GM19239 (cell line): ENCODE measurements around a stretch of chr22.

- RRBS, result no CpG with 5 or more reads among the region's 10 CpGs
Measured at GRCh38 chr22:19848271-19849465, 6.0 kb downstream of the GNB1L start.

GRCh38 chr22:19879696-19880727 is 25.3 kb upstream of the GNB1L start:
- RRBS, result 93% methylated on average over 3 of the region's 35 CpGs

DNA sequence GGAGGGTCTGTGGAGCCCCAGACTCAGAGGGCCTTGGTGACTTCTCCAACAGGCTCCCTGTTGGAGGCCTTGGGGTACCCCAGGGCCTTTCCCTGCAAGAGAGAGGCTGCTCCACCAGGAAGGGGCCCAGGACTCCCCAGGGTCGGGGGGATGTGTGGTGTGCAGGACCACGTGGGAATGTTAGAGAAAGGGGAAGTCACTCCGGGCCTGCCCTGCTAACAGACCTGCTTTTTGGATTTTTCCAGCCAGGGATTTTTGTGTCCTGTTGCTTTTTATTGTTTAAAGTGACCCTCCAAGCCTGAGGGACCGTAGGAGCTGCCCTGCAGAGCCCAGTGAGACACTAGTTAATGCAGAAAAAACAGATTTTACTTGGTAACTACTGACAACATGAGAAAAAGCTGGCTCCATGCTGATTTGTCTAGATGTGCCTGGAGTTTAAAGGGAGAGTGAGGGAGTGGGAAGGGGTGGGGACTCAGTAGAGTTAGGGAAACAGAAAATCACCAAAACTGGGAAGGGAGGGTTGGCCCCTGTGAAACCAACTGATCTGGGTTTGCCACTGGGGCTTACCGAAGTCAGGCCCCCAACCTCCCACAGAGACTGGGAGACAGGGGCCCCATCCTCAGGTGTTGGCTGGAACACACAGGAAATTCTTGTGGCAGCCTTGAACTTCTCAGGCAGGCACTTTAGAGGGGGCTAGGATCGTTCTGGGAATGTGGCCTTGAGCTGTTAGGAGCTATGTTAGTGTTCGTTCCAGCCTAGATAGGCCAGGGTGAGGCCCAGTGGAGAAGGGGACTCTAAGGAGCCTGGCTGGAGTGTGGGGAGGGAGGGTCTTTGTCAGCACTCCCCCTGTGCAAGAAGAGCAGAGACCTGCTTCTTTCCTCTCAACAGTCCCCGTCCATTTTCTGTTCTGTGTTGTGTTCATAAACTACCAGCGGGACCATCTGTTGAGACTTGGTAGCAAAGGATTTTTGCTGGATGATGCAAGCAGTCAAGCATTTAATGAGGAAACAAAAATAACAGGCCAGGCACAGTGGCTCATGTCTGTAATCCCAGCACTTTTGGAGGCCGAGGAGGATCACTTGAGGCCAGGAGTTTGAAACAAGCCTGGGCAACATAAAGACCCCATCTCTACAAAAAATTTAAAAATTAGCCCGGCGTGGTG is 1.1 kb upstream of the TXNRD2 start:
- RRBS, result no CpG with 5 or more reads among the region's 12 CpGs

DNA sequence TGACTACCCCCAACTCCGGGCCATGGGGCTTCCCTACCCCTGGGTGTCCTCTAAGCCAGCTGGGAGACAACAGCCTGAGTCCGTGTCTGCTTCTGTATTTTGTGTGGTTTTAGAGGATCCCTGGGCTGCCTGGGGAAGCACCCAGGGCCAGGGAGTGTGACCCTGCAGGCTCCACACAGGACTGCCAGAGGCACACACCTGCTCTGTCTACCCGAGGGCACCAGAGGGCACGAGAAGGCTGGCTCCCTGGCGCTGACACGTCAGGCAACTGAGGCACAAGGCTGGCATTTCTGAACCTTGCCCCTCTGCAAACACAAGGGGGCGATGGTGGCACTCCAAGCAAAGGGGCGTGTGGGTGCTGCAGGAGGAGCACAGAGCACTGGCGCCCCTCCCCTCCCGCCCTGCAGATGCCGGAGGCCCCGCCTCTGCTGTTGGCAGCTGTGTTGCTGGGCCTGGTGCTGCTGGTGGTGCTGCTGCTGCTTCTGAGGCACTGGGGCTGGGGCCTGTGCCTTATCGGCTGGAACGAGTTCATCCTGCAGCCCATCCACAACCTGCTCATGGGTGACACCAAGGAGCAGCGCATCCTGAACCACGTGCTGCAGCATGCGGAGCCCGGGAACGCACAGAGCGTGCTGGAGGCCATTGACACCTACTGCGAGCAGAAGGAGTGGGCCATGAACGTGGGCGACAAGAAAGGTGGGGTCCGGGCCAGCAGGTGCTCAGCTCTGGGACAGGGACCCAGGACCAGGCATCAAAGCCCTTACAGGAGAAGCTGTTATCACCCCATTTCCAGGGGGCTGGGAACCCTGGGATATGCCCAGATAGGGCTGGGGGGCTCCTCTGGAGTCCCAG is 20.7 kb upstream of the TXNRD2 start:
- RRBS, result 96% methylated on average over 6 of the region's 24 CpGs

DNA sequence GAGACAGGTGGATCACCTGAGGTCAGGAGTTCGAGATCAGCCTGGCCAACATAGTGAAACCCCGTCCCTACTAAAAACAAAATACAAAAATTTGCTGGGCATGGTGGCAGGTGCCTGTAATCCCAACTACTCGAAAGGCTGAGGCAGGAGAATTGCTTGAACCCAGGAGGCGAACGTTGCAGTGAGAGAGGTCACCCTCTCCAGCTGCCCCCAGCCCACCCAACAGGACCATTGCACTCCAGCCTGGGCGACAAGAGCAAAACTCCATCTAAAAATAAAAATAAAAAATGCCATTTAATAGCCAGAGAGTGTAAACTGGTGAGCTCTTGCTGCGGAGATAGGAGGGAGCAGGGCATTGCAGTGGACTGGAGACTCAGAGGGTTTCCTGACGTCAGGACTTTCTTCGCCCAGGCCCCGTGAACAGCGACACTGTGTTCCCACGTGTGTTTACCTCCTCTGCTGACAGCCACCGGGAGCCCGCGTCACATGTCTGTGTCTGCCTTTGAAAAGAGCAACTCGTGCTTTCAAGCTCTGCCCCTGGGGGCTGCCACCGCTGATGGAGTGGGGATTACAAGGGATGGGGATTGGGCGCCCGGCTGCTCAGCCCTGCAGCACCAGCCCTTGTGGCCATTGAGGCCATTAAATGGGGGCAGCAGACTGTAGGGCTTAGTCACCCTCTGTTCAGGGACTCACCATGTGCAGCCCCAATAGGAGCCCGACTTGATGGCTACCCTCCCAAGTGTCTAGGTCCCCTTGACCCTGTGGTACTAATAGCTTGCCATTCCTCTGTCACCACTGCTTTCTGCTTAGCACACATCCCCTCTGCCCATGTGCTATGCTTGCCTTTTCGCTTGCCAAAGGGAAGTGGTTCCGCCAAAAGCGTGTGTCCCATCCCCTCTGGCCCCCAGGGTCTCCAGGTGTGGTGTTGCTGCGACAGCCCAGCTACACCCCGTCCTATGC is 3.3 kb downstream of the TANGO2 start:
- RRBS, result no CpG with 5 or more reads among the region's 25 CpGs

- RRBS, result no CpG with 5 or more reads among the region's 9 CpGs
Measured at GRCh38 chr22:20067366-20067842, 12.6 kb upstream of the DGCR8 start.

DNA sequence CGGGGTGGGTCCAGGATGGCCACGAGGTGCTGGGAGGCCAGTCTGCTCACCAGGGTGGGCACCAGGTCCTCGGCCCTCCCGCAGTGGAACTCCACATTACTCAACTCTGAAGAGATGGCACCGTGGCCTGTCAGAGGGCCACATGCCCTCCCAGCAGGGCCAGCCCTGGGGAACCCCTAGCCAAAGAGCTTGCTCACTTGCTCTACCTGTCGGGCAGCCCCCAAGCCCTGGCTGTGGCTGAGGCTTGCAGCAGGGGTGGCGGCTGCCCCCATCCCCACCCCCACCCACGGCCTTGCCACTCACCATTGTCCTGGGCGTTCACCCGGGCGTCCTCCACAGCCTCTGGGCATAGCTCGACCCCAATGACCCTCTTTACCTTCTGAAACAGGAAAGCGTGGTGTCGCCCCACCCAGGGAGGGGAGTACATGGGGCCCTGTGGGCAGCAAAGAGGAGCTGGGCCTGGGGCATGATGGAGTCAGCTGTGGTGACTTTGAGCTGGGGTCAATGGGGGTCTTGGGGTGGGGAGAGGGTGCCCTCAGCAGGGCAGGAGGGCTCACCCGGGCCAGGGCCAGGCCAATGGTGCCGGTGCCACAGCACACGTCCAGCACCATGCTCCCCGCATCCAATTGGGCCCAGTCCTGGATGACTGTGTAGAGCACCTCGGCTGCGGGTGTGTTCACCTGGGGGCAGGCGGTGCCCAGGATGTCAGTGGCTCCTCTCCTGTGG is 2.6 kb upstream of the RANBP1 start:
- RRBS, result no CpG with 5 or more reads among the region's 21 CpGs

DNA sequence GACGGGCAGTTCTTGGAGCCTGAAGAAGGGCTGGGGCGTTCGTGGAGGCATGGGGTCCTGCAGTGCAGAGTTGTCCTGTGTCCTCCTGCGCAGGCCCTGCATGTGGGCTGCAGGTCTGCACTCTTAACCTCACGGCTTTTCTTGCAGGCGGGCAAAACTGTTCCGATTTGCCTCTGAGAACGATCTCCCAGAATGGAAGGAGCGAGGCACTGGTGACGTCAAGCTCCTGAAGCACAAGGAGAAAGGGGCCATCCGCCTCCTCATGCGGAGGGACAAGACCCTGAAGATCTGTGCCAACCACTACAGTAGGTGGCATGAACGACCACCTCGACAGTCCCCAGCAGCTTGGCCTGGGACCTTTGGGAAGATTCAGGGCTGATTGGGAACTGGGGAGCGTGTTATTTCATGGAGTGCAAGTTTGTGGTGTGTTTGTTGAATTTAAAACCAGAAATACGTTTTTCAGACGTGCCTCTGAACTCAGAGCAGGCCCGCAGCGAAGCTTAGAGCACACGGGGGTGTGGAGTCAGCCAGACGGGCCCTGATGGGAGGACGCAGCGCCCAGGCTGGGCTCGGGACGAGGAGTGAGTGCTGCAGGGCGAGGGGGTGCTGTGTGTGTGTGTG is 5.2 kb upstream of the TRMT2A start:
- RRBS, result no CpG with 5 or more reads among the region's 26 CpGs

GRCh38 chr22:20126165-20126509 is 5.5 kb upstream of the ZDHHC8 start:
- RRBS, result no CpG with 5 or more reads among the region's 7 CpGs

GRCh38 chr22:20243538-20244103 is 24.5 kb downstream of the RTN4R start:
- RRBS, result 88% methylated on average over 4 of the region's 13 CpGs

GRCh38 chr22:20555060-20555826 is 47.8 kb downstream of the MED15 start:
- RRBS, result no CpG with 5 or more reads among the region's 13 CpGs

DNA sequence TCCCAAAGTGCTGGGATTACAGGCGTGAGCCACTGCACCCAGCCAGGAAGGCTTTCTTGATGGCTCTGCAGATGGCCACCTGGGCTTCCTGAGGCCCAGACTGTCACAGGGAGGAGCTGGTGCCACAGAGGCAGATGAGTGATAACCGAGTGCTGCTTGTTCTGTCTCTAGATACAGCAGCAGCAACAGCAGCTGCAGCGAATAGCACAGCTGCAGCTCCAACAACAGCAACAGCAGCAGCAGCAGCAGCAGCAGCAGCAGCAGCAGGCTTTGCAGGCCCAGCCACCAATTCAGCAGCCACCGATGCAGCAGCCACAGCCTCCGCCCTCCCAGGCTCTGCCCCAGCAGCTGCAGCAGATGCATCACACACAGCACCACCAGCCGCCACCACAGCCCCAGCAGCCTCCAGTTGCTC is 58.9 kb downstream of the MED15 start:
- RRBS, result no CpG with 5 or more reads among the region's 6 CpGs

DNA sequence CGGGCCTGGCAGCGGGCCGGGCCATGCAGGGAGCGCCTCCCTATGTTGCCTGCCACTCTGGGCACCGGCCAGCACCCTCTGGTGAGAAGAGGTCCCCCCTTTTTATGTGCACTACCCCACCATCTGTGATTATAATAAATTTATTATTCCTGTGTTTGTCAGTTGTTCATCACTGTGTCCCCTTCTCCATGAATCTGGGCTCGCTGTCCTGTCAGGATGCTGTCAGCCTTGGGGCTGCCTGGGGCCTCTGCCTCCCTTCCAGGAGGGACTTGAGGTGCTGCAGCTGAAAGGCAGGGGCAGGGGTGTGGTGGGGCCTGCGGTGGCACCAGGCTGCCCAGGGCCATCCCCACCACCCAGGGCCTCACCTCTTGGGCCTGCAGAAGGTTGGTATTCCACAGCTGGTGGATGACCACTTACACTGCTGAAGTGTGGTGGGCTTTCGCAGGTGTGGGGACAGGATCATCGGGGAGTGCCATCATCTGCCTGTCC is 80.1 kb downstream of the MED15 start:
- RRBS, result 92% methylated on average over 3 of the region's 9 CpGs

DNA sequence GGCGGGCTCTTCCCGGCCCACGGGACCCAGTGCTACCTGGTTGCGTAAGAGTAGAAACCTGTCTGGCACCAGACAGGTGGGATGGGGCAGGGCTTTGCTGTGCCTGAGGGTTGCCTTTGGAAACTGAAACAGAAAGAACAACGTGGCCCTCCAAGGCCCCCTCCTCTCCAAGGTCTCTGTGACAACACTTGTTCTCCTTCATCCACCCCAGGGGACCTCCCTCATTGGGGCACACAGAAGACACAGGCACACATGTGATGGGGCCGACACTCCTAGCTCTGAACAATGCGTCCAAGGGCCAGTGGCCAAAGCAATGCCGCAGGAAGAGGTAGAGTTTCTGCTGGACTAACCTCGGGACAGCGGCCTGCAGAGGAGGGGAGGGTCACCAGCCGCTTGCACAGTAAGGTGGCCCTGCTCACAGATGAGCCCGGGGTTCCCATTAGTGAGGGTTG is 99.1 kb downstream of the MED15 start:
- RRBS, result no CpG with 5 or more reads among the region's 12 CpGs

DNA sequence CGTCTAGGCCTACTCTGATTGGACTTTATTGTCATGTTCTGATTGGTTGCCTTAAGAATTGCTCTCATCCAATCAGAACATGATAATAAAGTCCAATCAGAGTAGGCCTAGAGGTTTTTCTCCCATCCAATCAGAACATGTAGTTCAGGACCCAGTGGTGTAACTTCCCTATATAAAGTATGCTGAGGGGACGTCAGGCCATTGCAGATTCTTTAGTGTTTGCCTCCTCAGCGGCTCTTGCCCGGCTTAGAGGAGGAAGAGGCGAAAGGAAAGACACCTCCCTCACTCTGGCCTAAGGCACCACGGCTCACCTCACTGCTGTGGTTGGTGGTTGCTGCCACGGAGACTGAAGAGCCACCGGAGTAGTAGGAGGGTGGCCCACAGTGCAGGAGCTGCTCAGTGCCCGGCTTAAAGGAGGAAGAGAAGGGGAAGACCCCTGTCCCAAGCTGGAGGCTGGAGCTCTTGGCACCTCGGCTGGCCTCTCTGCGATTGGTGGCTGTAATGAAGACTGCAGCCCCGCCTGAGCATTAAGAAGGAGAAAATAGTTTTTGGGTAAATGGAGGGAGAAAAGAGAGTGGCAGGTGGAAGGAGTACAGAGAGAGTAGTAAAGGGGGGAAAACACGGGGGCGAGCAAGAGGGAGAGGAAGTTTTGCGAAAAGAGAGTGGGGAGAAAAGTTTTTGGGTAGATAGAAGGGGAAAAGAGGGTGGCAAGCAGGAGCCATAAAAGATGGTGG is 116.7 kb upstream of the SERPIND1 start:
- RRBS, result 96% methylated on average over 1 of the region's 15 CpGs

- RRBS, result no CpG with 5 or more reads among the region's 18 CpGs
Measured at GRCh38 chr22:20703581-20703816, 70.4 kb upstream of the SERPIND1 start.

DNA sequence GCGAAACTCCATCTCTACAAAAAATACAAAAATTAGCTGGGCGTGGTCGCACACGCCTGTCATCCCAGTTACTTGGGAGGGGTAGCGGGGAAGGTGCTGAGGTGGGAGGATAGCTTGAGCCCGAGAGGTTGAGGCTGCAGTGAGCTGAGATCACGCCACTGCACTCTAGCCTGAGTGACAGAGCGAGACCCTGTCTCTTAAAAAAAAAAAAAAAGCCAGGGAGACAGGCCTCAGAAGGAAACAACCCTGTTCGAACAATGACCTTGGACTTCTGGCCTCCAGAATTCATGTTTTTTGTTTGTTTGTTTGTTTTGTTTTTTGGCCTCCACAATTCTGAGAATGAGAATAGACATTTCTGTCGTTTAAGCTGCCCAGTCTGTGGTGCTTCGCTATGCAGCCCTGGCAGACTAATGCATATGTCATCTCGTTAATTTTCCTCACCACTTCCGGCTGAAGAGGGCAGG is 48.2 kb upstream of the SERPIND1 start:
- RRBS, result 89% methylated on average over 1 of the region's 13 CpGs

DNA sequence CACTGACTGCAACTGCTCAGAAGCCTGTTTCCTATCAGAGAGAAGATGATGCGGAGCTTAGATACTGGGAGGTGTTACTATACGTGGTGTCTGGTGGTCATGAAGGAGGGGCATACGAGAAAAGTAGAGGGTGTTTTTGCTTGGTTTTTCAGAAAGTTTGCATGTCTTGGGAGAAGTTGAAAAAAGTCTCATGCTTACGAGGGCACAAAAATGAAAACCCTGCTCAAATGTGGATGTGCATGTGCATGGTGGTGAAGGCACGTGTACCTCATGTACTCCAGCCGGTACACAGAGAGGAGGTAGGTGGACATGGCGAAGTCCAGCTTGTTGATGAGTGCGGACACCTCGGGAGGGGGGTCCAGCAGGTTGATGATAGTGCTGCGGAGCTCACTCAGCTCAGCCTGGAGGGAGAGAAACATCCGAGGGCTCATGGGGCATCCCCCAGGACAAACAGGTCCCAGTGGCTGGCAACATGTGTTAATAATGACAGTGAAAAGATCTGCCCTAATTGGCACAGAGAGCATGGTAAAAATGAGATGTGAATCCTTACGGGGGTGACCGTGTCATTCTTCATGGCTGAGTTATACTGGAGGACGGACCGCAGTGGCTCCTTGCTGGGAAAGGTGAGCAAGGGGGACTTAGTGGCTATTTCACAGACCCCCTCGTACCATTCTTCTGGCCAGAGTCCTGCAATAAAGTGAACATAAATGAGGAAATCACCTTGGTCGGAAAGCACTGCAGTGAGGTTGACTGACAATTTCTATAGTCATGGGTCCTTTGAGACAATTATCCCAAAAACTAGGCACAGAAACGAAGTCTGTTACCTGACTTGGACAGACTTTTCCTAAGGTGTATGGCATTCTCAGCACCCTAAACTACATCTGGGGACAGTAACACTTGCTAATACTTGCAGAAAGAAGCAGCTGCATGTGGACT is 9.1 kb upstream of the SERPIND1 start:
- RRBS, result no CpG with 5 or more reads among the region's 18 CpGs

GRCh38 chr22:20787173-20787904 is 13.4 kb downstream of the SERPIND1 start:
- RRBS, result no CpG with 5 or more reads among the region's 6 CpGs

DNA sequence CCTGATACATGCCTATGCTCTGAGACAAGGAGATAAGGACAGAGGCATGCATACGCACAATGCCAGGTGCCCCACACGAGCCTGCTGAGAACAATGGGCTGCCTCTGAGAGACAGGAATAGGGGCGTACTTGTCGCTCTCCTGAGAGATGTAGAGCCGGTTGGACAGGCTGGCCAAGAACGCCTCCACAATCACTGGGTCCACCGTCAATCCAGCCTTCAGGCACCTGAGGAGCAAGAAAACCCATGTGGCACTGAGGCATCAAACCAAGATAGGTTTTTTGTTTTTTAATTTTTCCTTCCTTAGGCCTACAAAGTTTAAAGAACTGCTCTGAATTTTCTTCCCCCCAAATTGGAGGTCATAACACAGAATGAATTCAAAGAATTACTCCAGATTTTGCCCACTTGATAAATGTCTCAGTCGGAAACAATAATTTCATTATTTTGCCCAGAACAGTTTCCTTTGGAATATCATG is 25.7 kb downstream of the SERPIND1 start:
- RRBS, result no CpG with 5 or more reads among the region's 8 CpGs